Sternocleidomastoid (tissue), 1 donor: ENCODE measurements around a stretch of chr4.

GRCh38 chr4:6908124-6908830 is 1.3 kb upstream of the TBC1D14 start:
- PRO-cap, result no peak

DNA sequence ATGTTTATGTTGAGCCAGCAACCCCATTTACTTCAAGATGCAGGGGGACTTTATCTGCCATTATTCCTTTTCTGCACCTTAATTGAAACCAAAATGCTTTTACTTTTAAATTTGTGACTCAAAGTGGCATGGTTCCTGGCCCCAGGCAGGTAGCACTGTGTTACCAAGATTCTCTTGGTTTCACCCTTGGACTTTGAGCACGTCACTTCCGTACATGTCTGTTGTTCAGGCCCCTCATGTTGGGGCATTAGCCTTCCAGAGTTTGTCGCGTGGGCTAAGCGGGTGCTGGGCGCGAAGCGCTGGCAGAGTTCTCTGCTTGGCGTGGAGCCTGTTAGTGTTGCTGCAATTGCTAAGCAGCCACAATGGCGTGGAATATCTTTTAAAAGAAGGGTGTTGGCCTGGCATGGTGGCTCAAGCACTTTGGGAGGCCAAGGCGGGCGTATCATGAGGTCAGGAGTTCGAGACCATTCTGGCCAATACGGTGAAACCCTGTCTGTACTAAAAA is 13.6 kb downstream of the CCDC96 start:
- PRO-cap, result no peak

DNA sequence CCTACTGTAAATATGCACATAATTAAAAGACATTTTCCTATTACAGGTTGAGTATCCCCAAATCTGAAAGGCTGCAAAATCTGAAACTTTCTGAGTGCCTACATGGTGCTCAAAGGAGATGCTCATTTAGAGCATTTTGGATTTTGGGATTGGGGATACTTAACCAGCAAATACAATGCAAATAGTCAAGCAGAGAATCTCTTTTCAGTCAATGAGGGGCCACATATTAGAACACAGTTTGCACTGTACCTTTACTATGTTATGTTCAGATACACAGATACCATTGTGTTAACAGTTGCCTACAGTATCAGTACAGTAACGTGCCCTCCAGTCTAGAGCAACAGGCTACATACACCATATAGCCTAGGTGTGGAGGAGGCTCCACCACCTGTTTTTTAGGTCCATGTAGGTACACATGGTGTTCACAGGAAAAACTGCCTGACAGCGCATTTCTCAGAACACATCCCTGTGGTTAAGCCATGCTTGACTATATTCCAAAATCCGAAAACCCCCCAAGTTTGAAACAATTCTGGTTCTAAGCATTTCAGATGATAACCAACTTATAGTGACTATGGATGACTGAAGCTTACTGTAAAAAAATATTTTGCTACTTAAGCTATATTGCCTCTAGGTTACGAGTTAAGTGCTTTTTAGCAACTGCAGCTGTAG is 9.1 kb downstream of the GRPEL1 start:
- PRO-cap, result no peak

DNA sequence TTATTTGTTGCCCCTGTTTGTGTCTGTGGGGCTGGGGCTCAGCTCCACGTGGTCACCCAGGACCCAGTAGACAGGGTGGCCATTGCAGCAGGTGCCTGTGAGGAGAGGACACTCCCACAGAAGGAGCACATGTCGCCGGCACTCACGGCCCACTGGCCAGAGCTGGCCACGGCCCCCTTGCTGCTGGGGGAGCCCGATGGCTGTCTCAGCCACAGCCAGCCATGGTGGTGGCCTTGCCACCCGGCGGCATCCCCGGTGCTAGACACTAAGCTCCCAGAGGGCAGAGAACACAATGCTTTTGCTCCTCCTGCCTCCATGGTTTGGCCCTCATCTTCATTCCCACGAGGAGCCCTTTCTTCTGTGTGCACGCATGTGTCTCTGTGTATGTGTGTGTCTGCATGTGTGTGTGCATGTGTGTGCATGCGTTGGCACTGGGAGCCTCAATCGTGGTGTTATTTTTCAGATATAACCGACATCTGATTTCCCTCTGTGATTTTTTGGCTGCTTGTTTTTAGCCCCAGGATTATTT is 28.0 kb upstream of the GRPEL1 start:
- PRO-cap, result no peak

DNA sequence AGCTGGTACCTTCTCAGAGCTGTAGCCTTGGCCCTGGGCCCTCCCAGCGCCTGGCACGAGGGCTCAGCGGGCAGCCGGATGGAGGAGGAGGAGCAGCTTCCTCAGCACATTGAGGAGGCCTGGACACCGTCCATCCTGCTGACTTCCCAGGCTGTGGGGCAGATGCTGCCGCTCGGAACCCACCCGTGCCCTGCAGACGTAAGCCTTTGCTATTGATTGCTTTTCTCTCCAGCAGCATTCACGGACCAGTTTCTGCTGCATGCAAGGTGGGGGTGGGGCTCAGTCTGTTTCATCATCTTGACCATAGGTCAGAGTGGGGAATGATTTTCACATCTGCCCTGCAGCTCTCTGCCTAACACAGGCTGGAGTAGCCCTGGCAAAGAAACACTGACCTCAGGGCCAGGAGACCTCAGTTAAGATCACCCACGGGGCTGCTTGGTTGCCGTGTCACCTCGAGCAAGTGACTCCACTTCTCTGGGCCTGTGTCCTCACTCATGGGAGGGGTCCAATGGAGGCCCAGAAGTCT is 80.8 kb upstream of the PSAPL1 start:
- PRO-cap, result no peak

DNA sequence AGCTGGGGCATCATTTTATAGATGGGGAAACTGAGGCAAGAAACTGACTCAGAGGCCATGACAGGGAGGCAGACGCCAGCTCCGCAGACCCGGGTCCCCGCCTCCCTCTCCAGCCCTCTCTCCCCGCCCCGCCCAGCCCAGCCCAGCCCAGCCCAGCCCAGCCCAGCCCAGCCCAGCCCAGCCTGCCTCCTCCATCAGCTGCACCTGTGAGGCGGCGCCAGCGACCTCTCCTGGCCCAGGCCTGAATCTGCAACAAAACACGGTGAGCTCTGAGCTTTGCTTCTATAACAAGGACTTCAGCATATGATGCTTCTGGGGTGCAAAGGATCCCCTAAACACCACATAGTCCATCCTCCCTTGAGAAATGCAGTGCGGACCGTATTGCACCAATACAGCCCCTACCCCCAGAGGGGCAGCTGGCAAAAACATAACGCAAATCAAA is 215.9 kb upstream of the PSAPL1 start:
- PRO-cap, result no peak

GRCh38 chr4:7653657-7654333 is 219.1 kb upstream of the PSAPL1 start:
- PRO-cap, result unidirectional peak, minus-strand start at chr4:7654111

- PRO-cap, result no peak
Observed at GRCh38 chr4:7677823-7678459, 243.2 kb upstream of the PSAPL1 start.

DNA sequence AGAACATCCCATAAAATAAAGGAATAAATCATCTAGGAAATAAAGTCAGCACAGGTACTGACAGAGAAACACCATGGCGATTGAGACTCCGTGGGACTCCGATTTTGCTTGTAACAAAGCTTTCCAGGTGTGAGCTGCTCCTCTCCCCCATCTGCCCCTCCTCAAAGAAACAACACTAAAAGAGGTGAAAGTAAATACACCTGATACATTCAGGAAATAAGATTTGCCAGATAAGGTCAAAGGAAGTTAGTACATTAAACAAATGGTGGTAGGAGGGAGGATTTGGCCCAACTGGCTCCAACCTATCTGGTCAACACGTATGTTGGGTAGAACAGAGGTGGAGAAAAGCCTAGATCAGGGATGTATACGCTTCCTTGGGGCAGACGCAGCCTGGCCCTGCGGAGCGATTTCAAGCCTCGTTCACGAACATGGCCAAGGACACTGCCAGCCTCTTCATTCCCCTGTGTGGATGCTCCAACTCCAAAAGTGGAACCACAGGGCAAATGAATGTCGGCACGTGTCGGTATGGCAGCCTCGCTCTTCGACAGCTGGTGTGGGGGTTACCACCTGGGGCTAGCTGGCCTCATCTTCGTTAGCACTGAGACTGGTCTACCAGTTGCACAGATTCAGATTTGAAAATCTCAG is 162.5 kb downstream of the AFAP1 start:
- PRO-cap, result no peak

DNA sequence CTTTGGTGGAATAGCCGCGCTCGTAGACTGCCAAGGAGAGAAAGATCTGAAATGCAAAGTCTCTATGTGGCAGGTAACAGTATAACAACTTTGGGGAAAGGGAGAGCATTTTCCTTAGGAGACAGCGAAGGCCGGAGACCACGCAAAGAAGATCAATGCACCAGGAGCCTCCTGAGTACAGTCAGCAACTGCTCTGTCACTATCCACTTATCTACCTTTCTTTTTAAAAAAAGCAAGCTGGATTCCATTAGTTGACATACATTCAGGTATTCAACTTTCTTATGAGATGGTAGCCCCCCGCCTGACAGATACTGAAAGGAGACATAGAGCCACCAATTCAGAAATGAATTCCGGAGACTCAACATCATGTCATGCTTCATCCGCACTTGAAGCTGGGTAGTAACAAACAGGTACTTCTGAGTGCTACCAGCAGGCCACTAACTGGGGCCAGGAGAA is 85.1 kb downstream of the AFAP1 start:
- PRO-cap, result no peak

DNA sequence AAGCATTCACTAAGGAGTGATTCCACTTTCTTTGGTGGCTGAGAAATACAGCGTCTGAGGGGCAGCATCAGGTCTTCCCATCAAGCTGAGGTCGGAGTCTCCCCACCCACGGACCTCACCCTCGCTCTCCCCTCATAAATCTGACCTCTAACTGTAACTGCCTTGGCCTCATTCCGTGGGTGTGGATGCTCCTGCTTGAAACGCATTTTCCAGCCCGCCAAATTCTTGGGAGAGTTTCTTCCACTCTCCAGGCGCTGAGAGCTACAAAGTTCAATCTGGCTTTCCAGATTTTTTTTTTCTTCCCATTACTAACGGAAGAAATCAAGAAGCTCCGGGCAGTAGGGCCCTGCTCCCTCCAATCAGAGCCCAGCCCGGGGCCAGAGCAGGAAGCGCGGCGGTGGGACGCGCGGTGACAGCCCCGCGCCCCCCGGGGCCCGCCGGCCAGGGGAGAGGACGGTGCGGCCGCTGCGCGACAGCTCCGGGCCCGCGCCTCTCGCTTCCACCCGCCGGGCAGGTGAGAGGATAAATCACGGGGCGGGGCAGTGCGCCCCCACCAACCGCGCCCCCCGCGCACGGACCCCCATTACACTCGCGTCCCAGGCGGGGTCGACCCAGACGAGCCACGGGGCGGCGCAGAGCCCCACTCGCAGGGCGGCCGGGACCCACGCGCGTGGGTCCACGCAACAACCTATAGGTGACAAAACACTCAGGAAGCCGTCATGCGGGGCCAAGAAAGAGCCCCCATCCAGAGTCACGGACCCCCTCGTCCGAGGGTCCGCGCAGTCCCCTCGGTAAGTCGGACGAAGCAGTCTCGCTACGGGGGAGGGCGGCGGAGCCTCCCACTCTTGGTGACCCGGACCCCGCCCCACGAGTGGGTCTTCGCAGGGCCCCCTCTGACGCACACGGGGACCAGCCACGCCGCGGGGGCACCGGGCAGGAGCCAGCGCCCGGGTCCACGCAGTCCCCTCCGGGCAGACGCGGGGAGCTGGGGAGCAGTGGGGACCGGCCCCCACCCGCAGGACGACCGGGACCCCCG is 896 bp downstream of the AFAP1 start:
- PRO-cap, result unidirectional peak, plus-strand start at position 434 of the sequence

GRCh38 chr4:8125508-8126336 is 32.9 kb downstream of the ABLIM2 start:
- PRO-cap, result no peak

DNA sequence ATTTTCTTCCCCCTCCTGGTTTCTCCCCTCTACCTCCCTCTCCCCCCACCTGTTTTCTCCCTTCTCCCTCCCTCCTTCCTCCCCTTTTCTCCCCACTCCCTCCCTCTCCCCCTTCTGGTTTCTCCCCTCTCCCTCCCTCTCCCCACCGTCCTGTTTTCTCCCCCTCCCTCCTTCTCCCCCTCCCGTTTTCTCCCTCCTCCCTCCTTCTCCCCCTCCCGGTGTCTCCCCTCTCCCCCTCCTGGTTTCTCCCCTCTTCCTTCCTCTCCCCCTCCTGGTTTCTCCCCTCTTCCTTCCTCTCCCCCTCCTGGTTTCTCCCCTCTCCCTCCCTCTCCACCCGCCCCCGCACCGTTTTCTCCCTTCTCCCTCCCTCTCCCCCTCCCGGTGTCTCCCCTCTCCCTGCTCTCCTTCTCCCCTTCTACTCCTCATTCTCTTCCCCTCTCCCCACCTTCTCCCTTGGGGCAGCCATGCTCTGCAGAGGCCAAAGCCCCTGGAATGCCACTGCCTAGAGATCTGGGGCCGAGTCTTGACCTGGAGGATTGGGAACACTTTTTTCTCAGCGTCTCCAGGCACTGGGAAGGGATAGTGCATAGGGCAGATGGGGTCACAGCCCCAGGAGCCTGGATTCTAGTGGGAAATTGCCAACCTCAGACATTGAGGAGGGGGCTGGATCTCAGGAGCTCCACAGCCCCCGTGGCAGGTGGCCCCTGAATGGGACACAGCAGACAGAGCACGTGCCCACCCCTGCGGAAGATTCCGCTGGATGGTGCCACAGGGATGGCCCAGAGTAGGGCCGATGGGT is 12.2 kb downstream of the SH3TC1 start:
- PRO-cap, result no peak

- PRO-cap, result no peak
Observed at GRCh38 chr4:8226957-8227679, 28.0 kb downstream of the SH3TC1 start.

DNA sequence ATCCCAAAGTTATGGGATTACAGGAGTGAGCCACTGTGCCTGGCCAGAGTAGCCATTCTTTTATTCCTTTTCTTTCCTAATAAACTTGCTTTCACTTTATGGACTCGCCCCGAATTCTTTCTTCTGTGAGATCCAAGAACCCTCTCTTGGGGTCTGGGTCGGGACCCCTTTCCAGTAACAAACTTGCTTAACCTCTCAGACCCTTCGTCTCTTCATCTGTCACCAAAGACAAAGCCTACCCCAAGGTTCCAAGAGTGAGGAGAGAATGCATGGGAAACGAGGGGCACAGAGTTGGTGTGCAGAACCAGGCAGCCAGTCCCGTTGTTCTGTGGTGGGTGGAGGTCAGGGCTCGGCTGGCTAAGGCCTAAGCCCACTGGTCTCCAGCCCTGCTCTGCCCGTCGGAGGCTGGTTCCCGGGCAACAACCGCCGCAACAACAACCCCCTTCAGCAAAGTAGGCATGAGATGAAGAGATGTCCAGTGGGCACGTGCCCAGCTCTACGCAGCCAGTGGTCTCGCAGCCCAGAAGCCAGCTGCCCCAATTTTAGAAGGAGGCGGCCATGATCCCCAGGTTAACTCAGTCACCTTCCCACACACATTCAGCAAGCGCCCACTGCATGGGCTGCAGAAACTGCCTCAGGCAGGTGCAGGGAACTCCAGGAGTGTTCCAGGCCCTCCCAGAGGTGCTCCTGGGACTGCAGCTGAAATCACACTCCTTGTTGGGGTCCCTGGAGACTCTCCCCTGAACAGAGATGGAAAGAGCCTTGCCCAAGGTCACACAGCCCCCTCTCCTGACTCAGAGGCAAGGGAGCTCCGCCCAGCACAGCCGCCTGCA is 25.6 kb upstream of the HTRA3 start:
- PRO-cap, result no peak

DNA sequence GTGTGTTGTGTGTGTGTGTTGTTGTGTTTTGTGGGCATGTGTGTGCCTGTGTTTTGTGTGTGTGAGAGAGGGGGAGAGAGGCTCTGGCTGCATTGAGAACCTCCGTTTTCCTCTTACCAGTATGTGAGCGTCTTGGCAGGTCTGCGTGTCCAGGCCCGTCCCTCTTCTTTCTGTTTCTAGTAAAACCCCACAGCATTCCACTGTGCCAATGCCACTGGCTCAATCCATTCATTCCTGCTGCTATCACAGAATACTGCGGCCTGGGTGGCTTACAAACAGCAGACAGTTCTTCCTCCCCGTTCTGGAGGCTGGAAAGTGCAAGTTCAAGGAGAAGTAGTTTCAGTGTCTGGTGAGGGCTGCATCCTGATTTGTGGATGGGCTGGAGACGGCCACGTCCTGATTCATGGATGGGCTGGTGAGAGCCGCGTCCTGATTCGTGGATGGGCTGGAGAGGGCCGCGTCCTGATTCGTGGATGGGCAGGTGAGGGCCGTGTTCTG is 15.4 kb upstream of the HTRA3 start:
- PRO-cap, result no peak

GRCh38 chr4:8274643-8275347 is 5.2 kb downstream of the HTRA3 start:
- PRO-cap, result no peak

- PRO-cap, result no peak
Observed at GRCh38 chr4:8364142-8364730, 76.3 kb downstream of the ACOX3 start.

- PRO-cap, result no peak
Observed at GRCh38 chr4:8391777-8392554, 48.6 kb downstream of the ACOX3 start.

- PRO-cap, result no peak
Observed at GRCh38 chr4:8472984-8473801, 32.6 kb downstream of the TRMT44 start.